GM19239 (cell line): ENCODE measurements around the genes KCTD10 and C12orf76.

- RRBS: no CpG with 5 or more reads among the region's 6 CpGs
Observed at GRCh38 chr12:109134082-109134621, 17.8 kb downstream of the ACACB start.

- RRBS: no CpG with 5 or more reads among the region's 3 CpGs
Observed at GRCh38 chr12:109144321-109144727, 27.9 kb downstream of the ACACB start.

DNA sequence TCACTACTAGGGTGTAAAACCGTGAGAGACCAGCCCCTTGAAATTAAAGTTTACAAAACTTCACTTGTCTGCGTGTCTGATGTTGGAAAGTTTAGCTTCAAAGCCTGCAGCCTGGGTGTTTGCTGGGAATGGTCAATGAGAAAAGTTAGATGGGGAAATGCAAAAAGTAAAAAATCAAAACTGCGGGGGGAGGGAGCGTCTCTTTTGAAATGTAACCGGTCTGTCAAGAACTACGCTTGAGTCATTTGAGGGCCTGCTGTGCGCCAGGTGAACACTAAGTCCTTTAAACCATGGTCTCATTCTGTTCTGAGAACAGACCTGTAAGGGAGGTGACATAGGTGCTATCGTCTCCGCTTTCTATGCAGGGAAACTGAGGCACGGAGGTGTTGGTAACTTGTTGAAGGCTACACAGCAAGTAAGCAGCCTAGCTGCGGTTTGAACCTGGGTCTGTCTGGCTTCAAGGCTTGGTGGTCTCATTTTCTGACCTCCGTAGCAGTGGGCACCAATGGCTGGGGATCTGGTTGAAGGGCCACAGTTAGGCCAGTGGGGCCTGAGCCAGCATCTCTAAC lies 41.6 kb downstream of the KCTD10 start:
- RRBS: no CpG with 5 or more reads among the region's 12 CpGs

- RRBS: no CpG with 5 or more reads among the region's 14 CpGs
Observed at GRCh38 chr12:109461868-109462970, 14.9 kb downstream of the KCTD10 start.

DNA sequence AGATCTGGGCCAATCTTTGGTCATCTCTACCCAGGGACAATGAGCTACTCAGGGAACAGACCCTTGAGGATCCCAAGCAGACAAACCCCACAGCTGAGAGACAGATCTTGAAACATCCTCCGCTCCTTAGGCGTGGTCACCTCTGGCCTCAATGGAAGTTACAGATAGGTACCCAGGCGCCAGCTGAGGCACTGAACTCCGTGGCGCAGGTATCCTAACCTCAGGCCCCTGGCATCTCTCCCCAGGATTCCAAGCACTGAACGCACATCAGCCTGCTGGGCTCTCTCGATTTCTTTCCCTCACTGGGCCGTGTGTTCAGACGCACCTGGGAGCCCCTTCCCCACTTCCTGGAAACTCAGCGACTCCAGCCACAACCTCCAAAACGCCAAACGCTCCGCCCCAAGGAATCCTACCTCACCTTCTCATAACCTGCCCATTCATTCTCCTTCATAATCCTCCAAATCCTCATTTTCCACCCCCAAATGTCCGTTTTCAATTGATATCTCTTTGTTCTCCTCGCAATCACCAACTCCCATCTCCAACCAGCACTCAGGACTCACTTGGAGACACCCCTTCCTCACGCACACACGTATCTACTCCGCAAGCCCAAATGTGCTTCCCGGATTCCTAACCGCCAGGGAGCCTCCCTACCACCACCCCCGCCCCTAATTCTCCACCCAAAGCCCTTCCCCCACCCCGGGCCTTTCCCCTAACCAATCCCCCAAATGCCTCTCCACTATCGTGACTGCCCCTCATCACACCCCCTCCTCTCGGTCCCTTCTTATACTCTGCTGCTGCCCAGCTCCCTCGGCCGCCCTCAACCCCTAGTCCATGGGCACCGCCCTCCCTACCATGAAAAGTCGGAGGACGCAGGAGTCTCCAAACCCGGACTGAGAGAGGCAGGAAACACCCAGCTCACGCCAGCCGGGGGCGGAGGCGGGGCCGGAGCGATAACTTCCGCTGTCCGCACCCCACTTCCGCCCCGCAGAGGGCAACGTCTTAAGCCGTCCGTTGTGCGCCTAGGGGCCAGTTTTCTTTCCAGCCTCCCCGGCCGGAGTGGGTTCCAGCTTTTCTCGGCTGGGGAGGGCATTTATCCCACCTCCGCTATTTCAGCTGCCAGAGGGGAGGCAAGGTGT lies at the start of gene KCTD10:
Gene KCTD10, minus strand, starts transcription at position 892 of the 1,136 bp plus-strand sequence.
- RRBS: 1% methylated on average over 11 of the region's 48 CpGs

- RRBS: no CpG with 5 or more reads among the region's 23 CpGs
Observed at GRCh38 chr12:109533226-109533848, 40.0 kb downstream of the MMAB start.

GRCh38 chr12:109545082-109545400 lies 28.3 kb downstream of the MMAB start:
- RRBS: no CpG with 5 or more reads among the region's 6 CpGs

DNA sequence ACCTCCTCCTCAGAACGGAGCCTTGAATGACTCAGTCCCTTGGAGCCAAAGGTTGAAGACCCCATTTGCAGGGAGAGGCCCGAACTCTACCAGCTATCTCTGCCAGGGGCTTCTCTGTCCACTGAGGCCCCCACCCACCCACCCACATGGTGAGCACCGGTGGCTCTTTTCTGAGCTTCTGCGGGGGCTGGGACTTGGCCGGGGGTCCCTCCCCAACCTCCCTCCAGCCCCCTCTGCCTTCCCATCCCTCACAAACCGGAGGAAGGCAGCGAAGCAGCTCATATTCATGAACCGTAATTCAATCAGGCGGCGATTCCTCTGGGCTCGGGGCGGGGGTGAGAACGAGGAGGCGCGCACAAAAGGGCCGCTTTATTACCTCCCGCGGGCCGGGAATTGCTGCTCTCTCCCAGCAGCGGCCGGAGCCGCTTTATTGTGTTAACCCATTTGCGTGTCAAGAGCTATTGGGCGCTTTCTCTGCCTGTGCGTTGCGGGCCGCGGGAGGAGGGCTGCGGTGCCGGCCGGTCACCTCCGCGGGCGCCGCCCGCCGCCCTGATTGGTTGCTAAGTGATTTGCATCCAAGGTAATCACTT lies 4.6 kb downstream of the FAM222A start:
- RRBS: 10% methylated on average over 11 of the region's 37 CpGs

DNA sequence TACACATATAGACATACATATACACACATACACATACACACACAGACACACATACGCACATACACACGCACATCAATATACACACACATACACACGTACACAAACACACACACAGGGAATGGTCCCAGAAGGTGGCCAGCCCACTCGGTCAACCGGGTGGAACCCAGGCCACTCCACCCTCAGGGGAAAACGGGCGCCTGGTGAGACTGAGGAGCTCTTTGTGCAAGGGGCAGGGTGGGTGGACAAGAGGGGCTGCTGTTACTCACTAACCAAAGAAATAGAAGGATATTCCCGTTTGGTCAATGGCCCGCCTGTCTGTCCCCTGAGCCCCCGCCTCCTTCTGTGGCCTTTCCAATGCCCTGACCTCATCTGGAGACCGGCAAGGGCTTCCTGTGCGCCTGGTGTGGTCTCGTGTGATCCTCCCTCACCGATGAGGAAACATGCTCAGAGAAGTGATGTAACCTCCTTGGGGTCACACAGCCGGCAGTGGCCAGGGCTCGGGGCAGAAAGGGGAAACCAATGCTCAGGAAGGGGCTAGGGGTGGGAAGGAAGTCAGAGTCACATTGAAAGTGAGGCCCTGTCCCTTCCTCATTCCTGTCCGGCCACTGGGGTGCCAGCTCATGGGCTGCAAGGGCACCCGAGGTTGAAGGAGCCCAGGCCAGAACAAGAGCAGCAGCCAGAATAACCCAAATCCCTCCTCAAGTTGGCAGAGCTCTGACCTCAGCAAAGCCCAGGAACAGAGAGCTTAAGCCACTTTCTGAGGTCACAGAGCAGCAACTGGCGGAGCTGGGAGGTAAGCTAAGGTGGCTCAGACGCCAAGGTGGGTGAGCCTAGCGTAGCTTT lies 5.1 kb downstream of the TRPV4 start:
- RRBS: 22% methylated on average over 3 of the region's 21 CpGs

GRCh38 chr12:109881136-109881580 lies 817 bp upstream of the GLTP start:
- RRBS: no CpG with 5 or more reads among the region's 3 CpGs

DNA sequence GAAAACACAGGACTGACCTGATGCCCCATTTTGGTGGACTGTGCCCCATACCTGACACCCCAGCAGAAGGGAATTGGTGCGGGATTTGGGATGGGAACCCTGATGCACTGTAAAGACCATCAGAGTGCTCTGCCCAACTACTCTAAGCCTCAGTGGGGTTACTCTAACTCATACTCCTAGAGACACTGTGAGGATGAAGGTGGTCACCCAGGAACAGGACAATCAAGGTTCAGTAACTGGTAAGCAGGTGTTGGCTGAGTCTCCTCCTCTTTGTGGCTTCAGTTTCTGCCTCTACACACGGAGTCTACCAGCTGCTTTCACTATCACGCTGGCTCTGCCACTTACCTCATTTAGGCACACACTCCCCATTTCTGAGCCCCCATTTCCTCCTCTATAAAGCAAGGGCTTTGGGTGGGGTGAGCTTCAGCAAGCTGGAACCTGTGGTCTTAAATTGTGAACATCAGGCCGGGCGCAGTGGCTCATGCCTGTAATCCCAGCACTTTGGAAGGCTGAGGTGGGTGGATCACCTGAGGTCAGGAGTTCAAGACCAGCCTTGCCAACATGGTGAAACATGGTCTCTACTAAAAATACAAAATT lies 7.3 kb upstream of the TCHP start:
- RRBS: no CpG with 5 or more reads among the region's 5 CpGs

DNA sequence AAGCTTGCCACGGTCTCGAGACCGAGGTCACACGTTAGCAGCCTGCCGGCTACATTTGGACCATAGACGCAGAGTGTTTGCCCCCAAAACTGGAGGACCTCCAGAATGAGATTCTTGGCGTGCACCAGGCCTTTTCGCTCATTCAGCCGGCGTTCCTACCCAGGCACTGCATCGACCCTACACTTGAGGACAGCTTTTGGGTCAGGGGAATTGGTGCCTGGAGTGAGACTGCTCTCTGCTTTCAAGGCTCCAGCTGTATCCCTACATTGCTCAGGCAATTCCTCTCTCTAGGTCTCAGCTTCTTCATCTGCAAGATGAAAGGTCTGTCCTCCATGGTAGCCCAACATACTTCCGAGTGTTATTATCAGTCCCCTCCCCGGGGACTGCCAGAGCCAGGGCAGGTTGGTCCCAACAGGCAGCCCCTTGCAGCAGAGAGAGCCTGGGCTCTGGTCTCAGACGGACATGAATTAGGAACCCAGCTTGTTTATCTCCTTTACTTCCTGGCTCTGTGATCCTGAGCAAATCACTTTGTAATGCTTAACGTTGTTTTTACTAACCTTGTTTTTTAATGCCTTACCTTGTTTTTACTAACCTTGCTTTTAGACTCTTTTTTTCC lies 773 bp downstream of the TCHP start:
- RRBS: 5% methylated on average over 5 of the region's 15 CpGs

GRCh38 chr12:110005274-110005736 lies 6.1 kb downstream of the ANKRD13A start:
- RRBS: no CpG with 5 or more reads among the region's 5 CpGs

- RRBS: no CpG with 5 or more reads among the region's 2 CpGs
Observed at GRCh38 chr12:110007959-110008427, 8.8 kb downstream of the ANKRD13A start.

- RRBS: no CpG with 5 or more reads among the region's 3 CpGs
Observed at GRCh38 chr12:110015277-110015632, 16.0 kb downstream of the ANKRD13A start.

DNA sequence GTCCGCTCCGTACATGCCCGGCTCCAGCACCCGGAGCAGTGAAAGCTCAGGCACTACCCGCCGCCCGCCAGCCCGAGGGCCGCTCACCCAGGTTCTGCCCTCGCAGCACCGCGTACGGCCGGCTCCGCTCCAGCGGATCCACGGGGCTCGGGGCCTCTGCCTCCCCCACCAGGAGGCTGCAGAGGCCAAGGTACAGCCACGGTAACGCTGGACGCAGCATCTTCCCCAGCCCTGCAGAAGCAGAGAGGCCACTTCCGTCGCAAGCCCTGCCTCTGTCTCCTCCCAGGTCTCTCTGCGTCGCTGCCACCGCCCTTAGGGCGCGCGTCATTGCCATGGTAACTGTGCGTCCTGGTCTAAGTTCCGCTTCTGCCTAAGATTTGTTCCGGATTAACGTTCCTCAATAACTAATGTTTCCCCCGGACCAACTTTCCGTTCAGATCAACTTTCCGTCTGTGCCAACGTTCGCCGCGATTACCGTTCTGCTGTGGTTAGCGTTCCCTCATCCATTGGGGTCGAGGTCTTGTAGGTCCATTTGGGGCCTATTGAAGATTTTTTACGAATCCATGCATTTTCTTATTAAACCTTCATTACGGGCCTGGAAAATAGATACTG lies at the start of gene C12orf76:
Gene C12orf76, minus strand, starts transcription at position 247 of the 612 bp plus-strand sequence.
- RRBS: 2% methylated on average over 9 of the region's 45 CpGs

DNA sequence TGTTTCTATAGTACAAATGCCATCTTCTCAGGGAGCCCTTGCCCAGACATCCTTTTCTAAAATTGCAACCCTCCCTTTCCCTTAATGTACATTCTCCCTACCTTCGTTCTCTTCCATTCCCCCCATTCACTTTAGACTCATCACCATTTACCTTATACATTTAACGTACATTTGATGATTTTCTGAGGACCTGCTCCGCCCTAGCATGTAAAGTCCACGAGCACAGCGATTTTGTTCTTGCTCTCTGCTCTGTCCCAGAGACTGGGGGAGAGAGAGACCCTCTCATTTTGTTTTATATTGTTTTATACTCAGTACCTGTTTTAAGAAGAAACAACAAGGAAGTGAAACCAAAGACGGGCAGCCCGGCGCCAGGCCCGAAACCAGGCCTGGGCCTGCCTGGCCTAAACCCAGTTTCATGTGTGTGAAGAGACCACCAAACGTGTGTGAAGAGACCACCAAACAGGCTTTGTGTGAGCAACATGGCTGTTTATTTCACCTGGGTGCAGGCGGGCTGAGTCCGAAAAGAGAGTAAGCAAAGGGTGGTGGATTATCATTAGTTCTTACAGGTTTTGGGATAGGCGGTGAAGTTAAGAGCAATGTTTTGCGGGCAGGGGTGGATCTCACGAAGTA lies 681 bp upstream of the C12orf76 start:
- RRBS: no CpG with 5 or more reads among the region's 15 CpGs

GRCh38 chr12:110060167-110060781 lies 12.0 kb upstream of the C12orf76 start:
- RRBS: no CpG with 5 or more reads among the region's 6 CpGs

- RRBS: no CpG with 5 or more reads among the region's 3 CpGs
Observed at GRCh38 chr12:110171679-110172128, 47.5 kb downstream of the IFT81 start.

GRCh38 chr12:110233444-110233891 lies 47.6 kb upstream of the ATP2A2 start:
- RRBS: no CpG with 5 or more reads among the region's 6 CpGs